LHCN-M2 (cell line): ENCODE data around the gene SLC2A1.

- RAMPAGE, long total RNA: no peak
Measured at GRCh38 chr1:42958698-42959364, at the start of gene SLC2A1. SLC2A1 (minus strand) TSS chr1:42958868.

DNA sequence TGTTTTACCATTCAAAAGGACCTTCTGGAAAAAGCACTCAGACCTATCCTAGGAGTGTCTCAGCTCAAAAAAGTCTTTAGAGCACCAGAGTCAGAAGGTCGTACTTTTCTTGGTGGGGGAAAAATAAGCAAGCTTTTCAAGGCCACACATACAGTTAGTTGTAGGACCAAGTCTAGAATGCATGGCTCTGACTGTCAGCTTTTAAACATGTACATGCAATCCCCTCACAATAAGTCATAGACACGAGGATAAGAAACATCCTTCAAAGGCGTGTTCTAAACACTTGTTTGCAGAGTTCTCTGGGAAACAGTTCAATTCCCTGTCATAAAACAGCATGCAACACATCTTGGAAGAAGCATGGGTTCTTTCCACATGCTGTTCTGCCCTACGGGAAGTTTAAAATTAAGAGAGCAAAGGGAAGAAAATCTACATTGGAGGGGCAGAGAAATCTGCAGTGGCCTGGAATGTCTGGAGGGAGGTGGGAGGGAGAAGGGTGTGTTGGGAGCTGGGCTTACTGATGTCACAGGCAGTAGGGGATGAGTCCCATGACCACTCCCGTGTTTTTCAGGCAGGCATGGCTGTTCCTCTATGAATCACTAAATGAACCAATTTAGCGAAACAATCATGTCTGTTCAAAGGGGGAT is 90.8 kb upstream of the CFAP144 start:
- RAMPAGE, long total RNA: no peak

- RAMPAGE, long total RNA: no peak
Measured at GRCh38 chr1:43253875-43254355, 15.9 kb upstream of the TMEM125 start.

- RAMPAGE, long total RNA: no peak
Measured at GRCh38 chr1:43256638-43257226, 13.1 kb upstream of the TMEM125 start.

- RAMPAGE, long total RNA: no peak
Measured at GRCh38 chr1:43271291-43272177, 1.8 kb downstream of the TMEM125 start.

- RAMPAGE, long total RNA: no peak
Measured at GRCh38 chr1:43344152-43344727, 6.6 kb downstream of the MPL start.

DNA sequence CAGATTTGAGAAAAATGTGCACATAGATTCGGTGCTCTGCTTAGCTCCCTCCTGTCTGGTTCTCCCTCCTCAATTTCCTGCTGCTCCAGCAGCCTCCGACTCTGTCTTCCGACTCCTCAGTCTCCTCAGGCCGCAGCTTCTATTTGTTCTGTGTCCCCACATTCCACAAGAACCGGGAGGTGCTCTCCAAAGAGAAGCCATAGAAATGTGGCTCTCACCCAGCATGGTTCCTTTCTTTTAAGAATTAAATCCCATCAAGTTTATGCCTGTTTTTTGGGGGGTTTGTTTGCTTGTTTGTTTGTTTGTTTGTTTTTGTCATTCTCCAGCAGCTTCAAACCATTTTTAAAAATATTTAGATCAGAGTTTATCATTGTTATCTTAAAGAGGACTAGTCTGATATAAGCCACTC is 36.5 kb upstream of the PTPRF start:
- RAMPAGE, long total RNA: no peak

- RAMPAGE, long total RNA: no peak
Measured at GRCh38 chr1:43533437-43534373, 3.0 kb downstream of the PTPRF start.

GRCh38 chr1:43544770-43545253 is 14.1 kb downstream of the PTPRF start:
- RAMPAGE, long total RNA: no peak

DNA sequence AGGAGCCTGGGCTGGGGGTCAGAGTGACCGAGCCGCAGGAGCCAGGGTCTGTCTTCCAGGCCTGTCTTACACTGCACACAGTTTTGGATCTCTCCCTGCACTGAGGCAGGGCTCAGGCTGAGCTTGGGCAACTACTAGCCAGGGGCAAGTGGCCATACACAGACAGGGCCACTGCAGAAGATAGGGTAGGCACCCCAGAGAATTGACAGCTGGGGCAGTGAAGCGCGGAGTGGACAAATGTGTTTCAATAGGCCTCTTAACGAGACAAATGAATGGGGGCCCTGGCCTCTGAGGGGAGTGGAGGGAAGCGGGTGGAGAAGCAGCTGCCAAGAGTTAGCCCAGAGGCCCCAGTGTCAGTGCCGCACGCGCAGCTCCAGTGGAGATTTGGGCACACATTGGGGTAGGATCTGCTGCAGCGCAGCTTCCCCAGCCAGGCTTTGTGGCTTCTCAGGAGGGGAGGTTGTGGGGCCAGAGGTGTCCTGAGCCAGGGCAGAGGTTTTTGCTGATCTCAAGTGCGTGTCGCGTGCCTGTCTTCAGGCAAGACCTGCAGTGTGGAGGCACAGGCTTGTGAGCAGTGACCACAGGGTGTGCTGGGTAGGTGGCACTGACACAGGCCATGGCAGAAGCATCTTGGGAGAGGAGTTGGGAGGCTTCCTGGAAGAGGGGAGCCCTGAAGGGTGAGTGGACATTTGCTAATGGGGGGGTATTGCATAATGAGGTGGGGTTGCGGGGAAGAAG is 16.9 kb downstream of the PTPRF start:
- RAMPAGE, long total RNA: no peak

DNA sequence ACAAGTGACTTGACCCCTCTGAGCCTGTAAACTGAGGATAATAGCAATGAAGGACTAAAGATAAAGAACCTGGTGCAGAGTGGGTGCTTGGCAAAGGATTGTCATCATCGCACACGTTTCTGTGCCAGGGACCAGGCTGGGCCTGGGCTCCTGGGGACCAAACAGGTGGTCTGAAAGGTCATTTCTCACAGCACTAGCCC is 21.6 kb downstream of the PTPRF start:
- RAMPAGE, long total RNA: no peak

GRCh38 chr1:43553393-43554161 is 22.9 kb downstream of the PTPRF start:
- RAMPAGE, long total RNA: no peak

DNA sequence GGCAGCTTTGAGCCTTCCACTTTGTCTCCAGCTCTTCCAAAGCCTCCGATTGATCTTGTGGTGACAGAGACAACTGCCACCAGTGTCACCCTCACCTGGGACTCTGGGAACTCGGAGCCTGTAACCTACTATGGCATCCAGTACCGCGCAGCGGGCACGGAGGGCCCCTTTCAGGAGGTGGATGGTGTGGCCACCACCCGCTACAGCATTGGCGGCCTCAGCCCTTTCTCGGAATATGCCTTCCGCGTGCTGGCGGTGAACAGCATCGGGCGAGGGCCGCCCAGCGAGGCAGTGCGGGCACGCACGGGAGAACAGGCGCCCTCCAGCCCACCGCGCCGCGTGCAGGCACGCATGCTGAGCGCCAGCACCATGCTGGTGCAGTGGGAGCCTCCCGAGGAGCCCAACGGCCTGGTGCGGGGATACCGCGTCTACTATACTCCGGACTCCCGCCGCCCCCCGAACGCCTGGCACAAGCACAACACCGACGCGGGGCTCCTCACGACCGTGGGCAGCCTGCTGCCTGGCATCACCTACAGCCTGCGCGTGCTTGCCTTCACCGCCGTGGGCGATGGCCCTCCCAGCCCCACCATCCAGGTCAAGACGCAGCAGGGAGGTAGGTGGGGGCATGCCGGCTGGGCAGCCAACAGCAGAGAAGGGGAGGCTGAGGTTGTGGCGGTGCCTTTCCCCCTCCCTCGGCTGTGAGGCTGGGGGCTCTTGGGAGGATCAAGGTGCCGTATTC is 58.8 kb upstream of the KDM4A start:
- RAMPAGE, long total RNA: no peak

- RAMPAGE, long total RNA: no peak
Measured at GRCh38 chr1:43594168-43595126, 55.5 kb upstream of the KDM4A start.

DNA sequence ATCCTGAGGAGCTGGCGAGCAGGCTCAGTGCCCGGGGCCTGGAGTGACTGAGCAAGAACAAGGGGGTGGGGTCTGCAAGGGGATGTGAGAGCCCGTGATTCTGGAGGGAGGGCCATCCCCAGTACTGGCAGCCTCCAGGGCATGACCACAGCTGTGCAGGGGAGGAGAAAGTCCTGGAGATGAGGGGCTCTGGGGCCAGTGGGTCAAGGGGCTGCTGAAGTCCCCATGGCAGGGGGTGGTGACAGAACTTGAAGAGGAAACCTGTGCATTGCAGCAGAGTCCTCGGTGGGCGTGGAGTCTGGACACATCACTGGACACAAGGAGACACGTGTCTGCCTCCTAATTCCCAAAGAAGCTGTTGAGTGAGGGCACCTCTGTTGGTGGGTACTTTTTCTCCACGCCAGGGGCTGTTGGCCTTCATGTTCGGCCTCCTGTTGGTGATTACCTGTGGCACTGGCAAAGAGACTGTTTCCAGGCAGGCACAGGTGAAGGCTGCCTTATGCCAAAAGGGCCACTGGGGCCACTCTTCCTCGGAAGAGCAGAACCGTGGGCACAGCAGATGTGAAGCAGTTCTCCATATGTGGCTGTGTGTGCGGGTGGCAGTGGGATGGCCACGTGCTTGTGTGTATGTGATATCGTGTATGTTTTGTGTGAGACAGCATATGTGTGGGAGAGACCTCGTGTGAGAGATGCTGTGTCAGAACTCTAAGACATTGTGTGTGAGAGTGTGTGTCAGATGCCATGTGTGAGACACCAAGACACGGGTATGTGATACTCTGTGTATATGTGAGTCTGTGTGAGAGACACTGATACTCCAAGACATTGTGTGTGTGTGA is 53.6 kb upstream of the KDM4A start:
- RAMPAGE, long total RNA: no peak

GRCh38 chr1:43606743-43607247 is 43.2 kb upstream of the KDM4A start:
- RAMPAGE, long total RNA: no peak

DNA sequence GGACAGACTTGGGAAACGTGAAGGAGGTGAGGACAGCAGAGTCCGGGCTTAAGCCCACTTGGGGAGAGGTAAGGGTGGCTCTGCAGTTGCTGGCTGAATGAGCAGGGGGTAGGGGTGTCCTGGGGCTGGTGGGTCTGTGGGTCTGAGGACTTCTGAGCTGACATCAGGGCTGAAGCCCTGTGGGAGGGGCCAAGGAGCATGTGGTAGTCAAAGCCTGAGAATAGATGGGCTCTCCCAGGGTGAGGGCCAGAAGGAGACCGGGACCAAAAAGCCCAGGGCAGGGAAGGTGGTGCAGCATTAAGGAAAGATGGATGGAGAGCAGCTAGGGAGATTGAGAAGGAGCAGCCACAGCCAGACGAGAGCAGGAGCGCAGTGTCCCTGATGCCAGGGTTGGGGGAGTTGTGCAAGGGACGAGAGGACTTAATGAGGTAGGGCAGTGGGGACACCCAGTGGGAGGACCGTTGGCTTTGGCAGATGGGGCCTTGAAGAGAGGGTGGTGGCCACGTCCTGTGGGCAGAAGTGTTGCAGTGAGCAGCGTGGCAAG is 38.1 kb upstream of the KDM4A start:
- RAMPAGE, long total RNA: no peak

DNA sequence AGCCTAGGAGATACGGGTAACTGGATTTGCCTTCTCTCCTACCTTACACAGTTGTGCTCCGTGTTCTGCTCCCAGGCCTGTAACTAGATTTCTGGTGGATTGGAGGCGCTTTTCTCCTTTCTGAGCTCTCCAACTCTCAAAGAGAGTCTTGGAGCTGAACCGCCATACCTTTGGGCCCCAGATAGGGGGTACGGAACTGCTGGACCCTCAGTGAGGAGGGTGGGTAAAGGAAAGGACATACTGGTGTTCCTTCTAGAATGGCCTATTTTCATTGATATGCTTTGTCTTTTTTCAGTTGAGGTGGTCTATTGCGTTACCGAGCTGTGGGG is 1.5 kb downstream of the KDM4A start:
- RAMPAGE, long total RNA: no peak

DNA sequence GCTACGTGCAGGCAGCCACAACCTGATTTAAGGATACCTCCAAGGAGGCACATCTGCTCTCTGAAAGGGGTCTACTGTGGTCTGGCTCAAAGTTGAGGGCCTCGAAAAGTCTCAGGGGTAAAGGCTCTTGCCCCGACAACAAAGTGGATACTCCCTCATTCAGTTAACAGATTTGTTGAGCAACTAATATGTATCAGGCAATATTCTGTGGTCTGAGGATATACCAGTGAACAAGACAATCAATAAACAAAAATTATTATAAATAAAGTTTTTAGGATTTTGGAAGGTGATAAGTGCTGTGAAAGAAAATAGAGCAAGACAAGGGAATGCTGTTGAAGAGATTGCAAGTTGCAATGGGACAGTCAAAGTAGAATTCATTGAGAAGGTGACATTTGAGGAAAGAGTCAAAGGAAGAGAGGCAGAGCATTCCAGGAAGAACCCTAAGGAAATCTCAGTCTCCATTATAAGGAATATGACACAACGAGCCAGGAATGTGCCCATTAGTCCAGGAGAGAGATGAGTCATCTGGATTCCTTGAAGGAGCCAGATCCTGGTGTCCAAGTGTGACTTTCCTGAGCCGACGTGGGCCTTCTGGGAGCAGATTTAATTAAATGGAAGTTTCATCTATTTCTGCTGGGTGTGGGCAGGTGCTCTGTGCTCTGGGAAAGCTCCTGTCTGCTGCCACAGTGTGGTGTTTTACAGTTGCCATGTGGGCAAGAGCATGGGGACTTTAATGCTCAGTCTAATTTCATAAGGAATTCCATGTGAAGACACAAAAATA is 111.7 kb upstream of the ARTN start:
- RAMPAGE, long total RNA: no peak

- RAMPAGE, long total RNA: no peak
Measured at GRCh38 chr1:43966377-43967219, 3.2 kb upstream of the DPH2 start.